Hair follicle dermal papilla cell (primary cell): ENCODE results near the gene NDUFA4L2.

GRCh38 chr12:56631786-56632028, 1.6 kb upstream of the BAZ2A start:
- CAGE, long polyA plus RNA = no peak

GRCh38 chr12:56714577-56714925, 10.5 kb downstream of the NACA start:
- CAGE, long polyA plus RNA = no peak

DNA sequence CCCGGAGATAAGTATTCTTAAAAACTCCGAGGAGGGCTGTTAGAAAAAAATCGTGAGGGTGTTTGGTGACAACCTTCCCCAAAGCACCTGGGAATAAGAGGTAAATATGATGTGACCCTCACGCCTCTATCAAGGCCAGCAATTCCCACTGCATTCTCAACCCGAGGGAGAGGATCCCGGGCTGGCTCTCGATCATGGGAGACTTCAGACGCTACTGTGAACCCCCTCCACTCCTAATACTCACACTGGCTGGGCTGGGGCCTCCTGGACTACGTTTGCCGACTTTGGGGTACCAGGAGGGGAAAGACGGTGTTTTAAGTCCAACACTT, 553 bp downstream of the NACA start:
- CAGE, long polyA plus RNA = no peak

DNA sequence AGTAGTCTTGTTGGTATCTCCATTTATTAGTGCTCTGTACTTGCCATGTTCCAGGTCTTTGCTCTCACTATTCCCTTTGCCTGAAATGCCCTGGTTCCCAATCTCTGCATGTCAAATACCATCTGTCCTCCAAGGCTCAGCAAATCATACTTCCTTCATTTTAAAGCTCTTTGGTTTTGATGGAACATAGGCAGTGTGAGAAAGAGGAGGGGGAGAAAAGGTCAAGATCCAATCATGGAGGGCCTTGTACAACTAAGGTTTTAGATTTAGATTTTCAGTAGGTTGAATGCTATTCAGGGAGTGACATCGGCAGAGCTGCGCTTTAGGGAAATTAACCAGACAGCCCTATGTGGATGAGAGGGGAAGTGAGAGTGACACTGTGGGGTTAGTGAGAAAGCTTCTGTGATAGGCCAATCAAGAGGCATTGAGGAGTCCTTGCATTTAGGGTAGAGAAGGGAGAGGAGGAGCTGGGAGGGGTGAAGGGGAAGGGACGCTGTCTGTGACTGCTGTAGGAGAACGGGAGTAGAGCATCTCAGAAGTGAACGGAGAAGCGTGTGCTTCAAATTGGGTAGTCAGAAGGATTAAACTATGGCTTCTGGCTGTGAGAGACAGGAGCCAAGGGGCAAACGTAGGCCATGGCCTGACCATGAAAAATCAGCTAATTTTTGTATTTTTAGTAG, 3.4 kb downstream of the HSD17B6 start:
- CAGE, long polyA plus RNA = no peak

- CAGE, long polyA plus RNA = no peak
These were observed 75.7 kb downstream of the HSD17B6 start for GRCh38 chr12:56838729-56839263.

- CAGE, long polyA plus RNA = no peak
These were observed 17.1 kb downstream of the SDR9C7 start for GRCh38 chr12:56916720-56917833.

DNA sequence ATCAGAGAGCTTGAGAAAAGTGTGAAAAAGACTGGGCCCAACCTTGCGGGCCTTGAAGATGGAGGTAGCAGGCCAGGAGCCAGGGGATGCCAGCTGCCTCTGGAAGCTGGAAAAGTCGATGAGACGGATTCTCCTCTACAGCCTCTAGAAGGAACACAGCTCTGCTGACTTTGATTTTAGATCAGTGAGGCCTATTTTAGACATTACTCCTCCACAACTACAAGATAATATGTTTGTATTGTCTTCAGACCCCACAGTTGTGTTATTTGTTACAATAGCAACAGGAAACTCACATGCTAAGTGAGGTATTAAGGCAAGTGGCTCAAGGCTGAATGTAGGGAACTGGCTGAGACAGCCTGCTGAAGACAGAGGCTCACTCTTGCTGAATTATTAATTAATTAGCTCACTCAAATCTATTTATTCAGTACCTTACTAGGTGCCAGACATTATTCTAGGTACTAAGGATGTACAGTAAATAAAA, 1.9 kb downstream of the SDR9C7 start:
- CAGE, long polyA plus RNA = no peak

GRCh38 chr12:56955678-56956192, 1.7 kb downstream of the RDH16 start:
- CAGE, long polyA plus RNA = no peak

GRCh38 chr12:56988303-56988757, 6.0 kb upstream of the GPR182 start:
- CAGE, long polyA plus RNA = no peak

- CAGE, long polyA plus RNA = no peak
These were observed 2.3 kb downstream of the GPR182 start for GRCh38 chr12:56996548-56996966.

DNA sequence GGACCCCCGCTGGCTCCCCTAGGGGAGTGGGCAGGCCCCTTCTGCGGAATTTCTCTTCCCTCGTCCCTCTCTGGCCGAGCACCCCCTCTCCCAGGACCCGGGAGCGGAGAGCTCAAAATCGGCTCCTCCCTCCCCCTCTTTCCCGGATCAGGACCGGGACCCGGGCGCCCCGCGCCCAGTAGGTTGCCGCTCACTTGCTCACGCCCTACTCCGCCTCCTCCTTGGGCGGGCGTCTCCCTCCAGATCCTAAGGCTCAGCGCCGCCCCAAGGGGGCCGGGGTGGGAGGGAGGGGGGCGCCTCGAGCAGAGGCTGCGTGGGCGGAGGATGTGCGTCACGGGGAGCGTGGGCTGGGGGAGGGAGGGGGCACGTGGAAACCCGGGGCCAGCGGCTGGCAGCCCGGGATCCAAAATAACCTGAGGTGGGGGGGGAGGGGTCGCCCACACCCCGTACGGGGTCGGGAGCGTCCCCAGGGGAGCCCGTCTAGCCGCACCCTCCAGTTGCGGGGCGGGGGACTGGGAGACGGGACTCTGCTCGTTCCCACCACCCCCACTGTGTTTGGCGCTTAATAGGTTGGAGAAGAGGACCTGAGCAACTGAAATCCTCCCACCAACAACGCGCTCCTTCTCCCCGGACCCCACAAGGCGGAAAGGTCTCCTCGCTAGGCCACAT, 1.8 kb upstream of the NAB2 start:
- CAGE, long polyA plus RNA = no peak

GRCh38 chr12:57160627-57161225, 32.4 kb downstream of the LRP1 start:
- CAGE, long polyA plus RNA = no peak

DNA sequence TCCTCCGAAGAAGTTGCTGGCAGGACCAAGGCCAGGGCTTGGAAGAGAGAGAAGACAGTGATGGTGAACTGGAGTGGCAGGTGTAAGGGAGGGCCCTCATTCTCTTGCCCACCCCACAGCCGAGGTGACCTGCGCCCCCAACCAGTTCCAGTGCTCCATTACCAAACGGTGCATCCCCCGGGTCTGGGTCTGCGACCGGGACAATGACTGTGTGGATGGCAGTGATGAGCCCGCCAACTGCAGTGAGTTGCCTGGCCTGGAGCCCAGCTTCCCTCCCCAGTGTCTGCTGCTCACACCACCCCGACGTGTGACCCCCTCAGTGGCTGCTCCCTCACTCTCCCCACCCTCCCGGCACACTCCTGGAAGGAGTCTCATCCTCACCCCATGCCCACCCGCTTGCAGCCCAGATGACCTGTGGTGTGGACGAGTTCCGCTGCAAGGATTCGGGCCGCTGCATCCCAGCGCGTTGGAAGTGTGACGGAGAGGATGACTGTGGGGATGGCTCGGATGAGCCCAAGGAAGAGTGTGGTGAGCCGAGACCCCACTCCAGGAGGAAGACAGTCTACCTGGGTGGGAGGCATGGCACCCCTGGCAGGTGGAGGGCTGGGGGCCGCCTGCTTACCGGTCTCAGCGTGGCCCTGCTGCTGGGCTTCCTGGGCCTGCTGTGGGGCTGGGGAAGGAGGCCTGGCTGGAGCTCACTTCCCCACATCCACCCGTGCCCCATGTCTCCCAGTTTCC, 15.0 kb upstream of the NXPH4 start:
- CAGE, long polyA plus RNA = no peak

- CAGE, long polyA plus RNA = no peak
These were observed 4.9 kb upstream of the NXPH4 start for GRCh38 chr12:57211759-57212031.

GRCh38 chr12:57224606-57225201, 4.8 kb upstream of the SHMT2 start:
- CAGE, long polyA plus RNA = no peak

- CAGE, long polyA plus RNA = no peak
These were observed 489 bp upstream of the SHMT2 start for GRCh38 chr12:57229042-57229402.

- CAGE, long polyA plus RNA = no peak
These were observed at the start of gene NDUFA4L2 for GRCh38 chr12:57236792-57237939. NDUFA4L2 (minus strand) TSS chr12:57237104.

- CAGE, long polyA plus RNA = no peak
These were observed 5.4 kb upstream of the NDUFA4L2 start for GRCh38 chr12:57242017-57242991.

DNA sequence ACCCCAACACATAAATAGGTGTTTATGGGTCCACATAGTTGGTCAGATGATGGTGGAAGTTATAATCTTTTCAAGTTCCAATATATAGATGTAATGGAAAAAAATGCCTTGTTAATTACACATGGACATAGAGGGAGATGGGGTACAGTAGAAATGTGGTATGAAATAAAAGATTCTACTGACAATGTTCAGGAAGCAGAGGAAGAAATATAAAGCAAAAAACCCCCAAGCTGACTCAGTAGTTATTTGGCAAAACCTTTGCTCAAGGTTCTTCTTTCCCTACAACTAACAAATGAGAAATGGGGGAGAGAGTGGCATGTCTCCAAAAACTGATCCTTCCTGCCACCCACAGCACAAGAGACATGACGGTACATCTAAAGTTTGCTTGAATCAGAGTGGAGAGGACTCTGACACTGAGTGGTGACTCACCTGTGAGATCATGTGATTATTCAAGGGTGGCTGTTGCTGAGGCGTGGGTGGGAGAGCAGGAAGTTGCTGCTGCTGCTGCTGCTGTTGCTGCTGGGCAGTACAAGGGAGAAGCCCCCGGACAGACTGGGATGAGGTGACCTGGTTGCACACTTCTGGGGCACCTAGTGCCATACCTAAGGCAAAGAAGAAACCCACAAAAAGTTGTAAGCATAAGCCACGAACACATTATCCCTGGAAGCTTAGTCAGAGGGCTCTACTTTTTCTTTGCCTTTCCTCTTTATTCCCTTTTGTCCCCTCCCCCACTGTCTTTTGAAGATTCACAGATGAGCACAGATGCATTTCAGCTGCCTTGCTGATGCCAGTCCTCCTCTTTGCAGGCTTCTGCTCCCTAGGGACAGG, 29.2 kb upstream of the STAC3 start:
- CAGE, long polyA plus RNA = no peak

GRCh38 chr12:57299774-57300490, 48.9 kb upstream of the STAC3 start:
- CAGE, long polyA plus RNA = no peak